IMR-90 (cell line): ENCODE data around the gene TMEM144.

- RRBS: no CpG with 5 or more reads among the region's 2 CpGs
CAGE:
- cytosol, long polyA plus RNA: no peak
- long polyA plus RNA: no peak
- nucleus, long polyA plus RNA: no peak
These were observed 38.7 kb upstream of the TMEM131L start for GRCh38 chr4:153427481-153427844.

DNA sequence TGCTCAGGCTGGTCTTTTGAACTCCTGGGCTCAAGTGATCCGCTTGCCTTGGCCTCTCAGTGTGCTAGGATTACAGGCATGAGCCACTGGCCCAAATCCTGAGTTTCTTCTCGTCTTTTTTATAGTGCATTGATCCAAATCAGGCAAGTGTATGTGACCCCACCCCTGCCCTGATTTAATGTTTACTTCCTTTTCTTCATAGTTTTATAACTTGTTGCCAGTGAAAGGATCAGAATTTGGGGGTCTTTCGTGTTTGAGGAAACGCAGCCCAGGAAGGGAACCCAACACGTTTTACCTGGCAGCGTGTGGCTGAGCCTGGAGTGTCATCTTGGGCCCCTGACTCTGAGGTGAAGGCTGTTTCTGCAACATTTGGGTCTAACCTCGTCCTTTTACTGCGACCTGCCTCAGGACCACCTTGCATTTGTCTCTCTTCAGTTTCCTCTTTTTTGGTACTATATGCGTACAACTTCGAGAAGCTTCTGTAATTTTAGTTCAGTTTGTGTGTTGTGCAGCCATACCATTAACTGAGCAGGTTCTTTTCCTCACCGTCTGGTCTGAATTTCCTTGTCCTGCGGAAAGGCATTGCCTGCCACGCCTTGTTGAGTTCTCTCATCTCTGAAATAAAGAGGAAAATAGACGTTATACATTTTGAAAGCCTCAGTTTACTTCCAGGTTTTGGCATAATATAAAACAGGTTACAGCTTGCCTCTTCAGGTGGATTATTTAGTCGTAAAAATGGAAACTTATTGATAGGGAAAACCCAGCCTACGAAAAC is 61.5 kb downstream of the TMEM131L start:
- RRBS: no CpG with 5 or more reads among the region's 16 CpGs
CAGE:
- cytosol, long polyA plus RNA: no peak
- long polyA plus RNA: no peak
- nucleus, long polyA plus RNA: no peak

DNA sequence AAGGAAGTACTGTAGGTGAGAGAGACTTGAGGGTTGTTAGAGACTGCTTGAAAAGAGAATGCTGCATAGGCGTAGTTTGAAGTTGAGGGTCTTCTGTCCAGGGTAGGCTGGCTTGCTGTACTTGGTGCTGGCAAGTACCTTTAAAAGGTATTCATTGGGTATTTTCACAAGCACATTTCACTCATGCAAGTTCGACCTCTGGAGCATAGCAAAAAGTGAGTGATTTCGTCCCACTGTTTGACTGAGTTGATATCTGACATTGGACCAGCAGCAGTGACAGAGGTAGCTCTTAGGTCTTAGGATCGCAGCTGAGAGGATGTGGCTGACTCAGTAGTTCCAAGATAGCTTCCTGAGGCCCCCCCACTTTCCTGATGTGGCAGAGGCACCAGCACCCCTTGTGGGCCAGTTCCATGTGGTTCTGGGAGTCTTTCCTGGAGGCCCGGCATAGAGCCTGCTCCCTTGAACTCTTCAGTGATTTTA is 64.3 kb downstream of the TMEM131L start:
- RRBS: no CpG with 5 or more reads among the region's 5 CpGs
CAGE:
- cytosol, long polyA plus RNA: no peak
- long polyA plus RNA: no peak
- nucleus, long polyA plus RNA: no peak

DNA sequence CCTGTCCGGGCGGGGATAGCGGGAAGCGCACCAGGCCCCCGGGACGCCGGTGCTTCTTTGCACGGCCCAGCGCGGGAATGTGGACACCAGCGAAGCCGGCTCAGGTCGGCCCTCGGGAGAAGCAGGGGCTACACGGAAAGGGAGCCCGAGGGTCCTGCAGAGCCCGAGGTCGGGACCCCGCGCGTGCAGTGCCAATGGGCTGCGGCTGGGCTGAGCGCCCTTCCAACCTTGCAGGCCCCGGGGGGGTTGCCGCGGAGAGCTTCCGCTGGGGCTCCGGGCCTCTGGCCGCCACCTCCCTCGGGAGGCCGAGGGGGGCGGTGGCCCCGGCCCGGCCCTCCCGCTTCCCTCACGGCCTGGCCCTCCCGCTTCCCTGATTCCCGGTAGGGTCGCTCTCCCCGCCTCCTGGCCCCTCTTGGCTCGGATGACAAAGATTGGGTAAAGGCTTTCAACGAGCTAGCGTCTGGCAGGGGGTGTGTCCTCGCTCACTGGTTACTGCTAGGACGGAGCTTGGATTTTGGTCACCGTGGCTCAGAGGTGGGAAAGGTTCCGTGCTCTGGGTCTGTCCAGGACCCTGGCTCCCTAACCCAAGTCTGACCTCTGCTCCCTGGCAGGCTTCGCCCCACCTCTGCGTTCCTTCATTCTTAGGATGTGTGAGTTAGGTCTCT is 555 bp downstream of the TLR2 start:
- RRBS: 4% methylated on average over 21 of the region's 49 CpGs
CAGE:
- cytosol, long polyA plus RNA: no peak
- long polyA plus RNA: no peak
- nucleus, long polyA plus RNA: no peak

- RRBS: 81% methylated on average over 4 of the region's 16 CpGs
CAGE:
- cytosol, long polyA plus RNA: no peak
- long polyA plus RNA: no peak
- nucleus, long polyA plus RNA: no peak
These were observed 7.5 kb downstream of the SFRP2 start for GRCh38 chr4:153781386-153781782.

GRCh38 chr4:154588718-154589245 is 1.8 kb downstream of the FGA start:
- RRBS: no CpG with 5 or more reads among the region's 4 CpGs
CAGE:
- cytosol, long polyA plus RNA: no peak
- long polyA plus RNA: no peak
- nucleus, long polyA plus RNA: no peak

GRCh38 chr4:154608907-154609961 is 3.2 kb downstream of the FGG start:
- RRBS: no CpG with 5 or more reads among the region's 7 CpGs
CAGE:
- cytosol, long polyA plus RNA: no peak
- long polyA plus RNA: no peak
- nucleus, long polyA plus RNA: no peak

- RRBS: no CpG with 5 or more reads among the region's 10 CpGs
CAGE:
- cytosol, long polyA plus RNA: no peak
- long polyA plus RNA: no peak
- nucleus, long polyA plus RNA: no peak
These were observed 46.5 kb upstream of the FGG start for GRCh38 chr4:154658821-154659491.

GRCh38 chr4:155026749-155027105 is 181.7 kb upstream of the NPY2R start:
- RRBS: no CpG with 5 or more reads among the region's 4 CpGs
CAGE:
- cytosol, long polyA plus RNA: no peak
- long polyA plus RNA: no peak
- nucleus, long polyA plus RNA: no peak

GRCh38 chr4:155854551-155854945 is 11.5 kb downstream of the ASIC5 start:
- RRBS: no CpG with 5 or more reads among the region's 3 CpGs
CAGE:
- cytosol, long polyA plus RNA: no peak
- long polyA plus RNA: no peak
- nucleus, long polyA plus RNA: start-site peak on the plus strand at chr4:155854768-155854788, 13 and 37 reads in 2 replicates

GRCh38 chr4:156968572-156969149 is 2.9 kb downstream of the PDGFC start:
- RRBS: no CpG with 5 or more reads among the region's 2 CpGs
CAGE:
- cytosol, long polyA plus RNA: no peak
- long polyA plus RNA: no peak
- nucleus, long polyA plus RNA: no peak

- RRBS: no CpG with 5 or more reads among the region's 4 CpGs
CAGE:
- cytosol, long polyA plus RNA: no peak
- long polyA plus RNA: no peak
- nucleus, long polyA plus RNA: no peak
These were observed 27.6 kb upstream of the PDGFC start for GRCh38 chr4:156999019-156999701.

GRCh38 chr4:157204556-157205048 is 15.9 kb upstream of the GRIA2 start:
- RRBS: 83% methylated on average over 4 of the region's 18 CpGs
CAGE:
- cytosol, long polyA plus RNA: no peak
- long polyA plus RNA: no peak
- nucleus, long polyA plus RNA: no peak

GRCh38 chr4:157994719-157995332 is 178.0 kb downstream of the GASK1B start:
- RRBS: no CpG with 5 or more reads among the region's 6 CpGs
CAGE:
- cytosol, long polyA plus RNA: no peak
- long polyA plus RNA: no peak
- nucleus, long polyA plus RNA: no peak

GRCh38 chr4:158193736-158194321 is 16.5 kb upstream of the TMEM144 start:
- RRBS: no CpG with 5 or more reads among the region's 4 CpGs
CAGE:
- cytosol, long polyA plus RNA: no peak
- long polyA plus RNA: no peak
- nucleus, long polyA plus RNA: no peak

- RRBS: 2% methylated on average over 9 of the region's 30 CpGs
CAGE:
- cytosol, long polyA plus RNA: start-site peak on the plus strand at chr4:158210551-158210558, 5 and 22 reads in 2 replicates
- long polyA plus RNA: no peak
- nucleus, long polyA plus RNA: no peak
These were observed at the start of gene TMEM144 for GRCh38 chr4:158209924-158210710. Gene TMEM144, plus strand, starts transcription at chr4:158210486.

- RRBS: no CpG with 5 or more reads among the region's 6 CpGs
CAGE:
- cytosol, long polyA plus RNA: no peak
- long polyA plus RNA: no peak
- nucleus, long polyA plus RNA: no peak
These were observed 2.5 kb downstream of the RXFP1 start for GRCh38 chr4:158524050-158524640.

GRCh38 chr4:158668557-158669235 is 3.0 kb downstream of the C4orf46 start:
- RRBS: no CpG with 5 or more reads among the region's 1 CpG
CAGE:
- cytosol, long polyA plus RNA: no peak
- long polyA plus RNA: no peak
- nucleus, long polyA plus RNA: no peak

DNA sequence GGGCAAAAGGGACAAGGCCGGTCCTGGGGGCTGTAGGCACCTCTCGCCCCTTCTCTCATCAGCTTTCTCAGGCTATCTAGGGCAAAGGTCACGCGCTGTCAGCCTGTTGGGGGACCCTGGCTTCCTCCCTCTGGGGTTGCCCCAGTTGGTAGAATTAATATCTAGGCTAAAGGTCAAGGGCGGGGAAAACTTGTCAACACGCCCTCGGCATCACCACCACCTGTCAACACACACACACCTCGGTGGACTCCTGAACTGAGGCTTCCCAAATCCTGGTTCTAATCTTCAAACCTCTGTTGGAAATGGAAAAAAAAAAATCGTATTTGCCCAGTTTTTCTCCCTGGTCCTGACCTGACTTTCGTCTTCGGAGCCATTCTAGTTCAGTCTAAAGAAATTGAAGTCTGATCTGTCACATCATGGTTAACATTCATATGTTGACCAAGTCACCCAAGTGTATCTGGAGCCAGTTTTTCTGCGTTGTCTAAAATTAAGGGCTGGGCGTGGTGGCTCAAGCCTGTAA is 494 bp downstream of the ETFDH start:
- RRBS: no CpG with 5 or more reads among the region's 13 CpGs
CAGE:
- cytosol, long polyA plus RNA: no peak
- long polyA plus RNA: no peak
- nucleus, long polyA plus RNA: no peak

DNA sequence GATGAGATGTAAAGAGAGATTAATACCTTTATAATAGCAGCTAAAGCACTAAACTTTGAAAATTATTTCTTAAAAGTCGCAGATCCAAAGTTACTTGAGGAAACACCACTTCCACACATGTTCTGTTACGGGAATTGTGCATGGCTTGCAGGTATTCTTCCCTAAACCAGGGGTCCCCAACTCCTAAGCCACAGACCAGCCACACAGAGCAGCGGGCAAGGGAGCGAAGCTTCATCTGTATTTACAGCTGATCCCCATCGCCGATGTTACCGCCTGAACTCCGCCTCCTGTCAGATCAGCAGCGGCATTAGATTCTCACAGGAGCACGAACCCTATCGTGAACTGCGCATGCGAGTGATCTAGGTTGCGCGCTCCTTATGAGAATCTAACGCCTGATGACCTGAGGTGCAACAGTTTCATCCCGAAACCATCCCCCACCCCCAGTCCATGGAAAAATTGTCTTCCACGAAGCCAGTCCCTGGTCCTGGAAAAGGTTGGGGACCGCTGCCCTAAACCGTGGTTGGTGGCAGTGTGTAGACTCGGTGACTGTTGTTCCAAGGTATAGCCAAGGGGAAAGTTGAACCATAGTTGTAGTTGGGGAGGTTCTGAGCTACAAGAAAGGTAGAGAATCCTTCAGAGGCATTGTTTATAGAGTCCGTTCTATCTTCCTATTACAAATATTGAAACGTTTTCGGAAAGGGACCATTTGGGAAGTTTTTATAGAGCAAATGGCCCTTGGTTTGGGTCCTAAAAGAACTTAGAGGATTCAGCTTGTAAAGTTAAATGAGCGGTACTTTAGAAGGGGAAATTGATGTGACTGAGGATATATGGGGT is 26.9 kb downstream of the FNIP2 start:
- RRBS: no CpG with 5 or more reads among the region's 25 CpGs
CAGE:
- cytosol, long polyA plus RNA: no peak
- long polyA plus RNA: no peak
- nucleus, long polyA plus RNA: no peak